Left lobe of liver (tissue), 1 donor: ENCODE measurements around a stretch of chr14.

DNA sequence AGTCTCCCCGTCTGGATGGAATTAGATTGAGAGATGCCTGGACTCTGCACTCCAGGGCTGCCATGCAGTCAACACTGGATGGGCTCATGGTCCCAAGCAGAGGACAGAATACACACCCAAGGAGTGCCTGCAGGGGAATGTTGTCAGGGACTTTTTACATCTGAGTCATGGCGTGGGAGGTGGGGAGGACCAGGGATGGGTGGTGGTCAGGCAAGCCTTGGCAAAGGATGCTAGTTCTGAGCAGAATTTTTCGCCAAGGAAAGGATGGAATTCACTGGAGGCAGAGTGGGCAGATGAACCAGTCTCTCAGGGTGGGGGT lies 1.6 kb downstream of the BCL2L2 start:
- PRO-cap = no peak

- PRO-cap = no peak
These were observed 2.9 kb downstream of the BCL2L2 start for GRCh38 chr14:23309298-23310160.

GRCh38 chr14:23346601-23347057 lies 6.1 kb downstream of the SLC22A17 start:
- PRO-cap = no peak

DNA sequence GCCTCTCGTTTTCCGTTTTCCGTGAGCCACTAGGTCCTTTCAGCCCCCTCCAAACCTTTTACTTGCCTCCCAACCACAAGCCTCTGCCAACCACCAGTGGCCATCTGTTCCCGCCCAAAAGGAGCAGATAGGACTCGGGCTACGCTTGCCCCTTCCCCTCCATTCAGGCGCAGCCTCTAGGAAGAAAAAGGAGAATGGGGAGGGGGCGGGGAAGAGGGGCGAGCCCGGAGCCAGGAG lies 464 bp downstream of the EFS start:
- PRO-cap = no peak

DNA sequence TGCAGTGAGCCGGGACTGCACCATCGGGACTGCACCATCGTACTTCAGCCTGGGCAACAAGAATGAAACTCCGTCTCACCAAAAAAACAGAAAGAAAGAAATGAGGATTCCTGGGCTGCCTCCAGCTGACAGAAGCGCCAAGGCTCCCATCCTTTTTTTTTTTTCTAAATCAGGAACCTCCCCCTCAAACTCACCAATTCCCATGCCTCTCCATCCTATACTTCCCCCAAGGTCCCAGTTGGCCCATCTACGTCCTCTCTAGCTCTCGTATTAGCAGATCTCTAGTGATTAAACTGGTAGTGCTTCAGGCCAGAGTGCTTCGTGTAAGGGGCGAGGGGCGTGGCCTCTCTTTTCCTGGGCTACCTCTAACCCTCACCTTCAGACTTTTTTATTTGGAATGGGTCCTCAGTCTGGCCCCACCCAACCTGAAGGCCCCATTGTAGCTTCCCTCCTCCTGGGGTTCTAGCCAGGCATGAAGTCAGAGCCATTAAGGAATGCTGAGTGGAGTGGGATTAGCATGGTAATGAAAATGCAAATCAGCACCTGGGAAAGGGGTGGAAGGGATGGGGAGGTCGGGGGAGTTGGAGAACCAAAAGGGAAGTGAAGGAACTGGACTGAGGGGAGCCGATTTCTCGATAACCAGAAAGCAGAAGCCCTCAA lies 14.4 kb downstream of the ZFHX2 start:
- PRO-cap = no peak

GRCh38 chr14:23612677-23613032 lies 23.5 kb upstream of the DHRS2 start:
- PRO-cap = no peak

GRCh38 chr14:23951559-23952238 lies 1.9 kb upstream of the DHRS4 start:
- PRO-cap = unidirectional peak, plus-strand start at chr14:23952030; unidirectional peak, plus-strand start at chr14:23952107

DNA sequence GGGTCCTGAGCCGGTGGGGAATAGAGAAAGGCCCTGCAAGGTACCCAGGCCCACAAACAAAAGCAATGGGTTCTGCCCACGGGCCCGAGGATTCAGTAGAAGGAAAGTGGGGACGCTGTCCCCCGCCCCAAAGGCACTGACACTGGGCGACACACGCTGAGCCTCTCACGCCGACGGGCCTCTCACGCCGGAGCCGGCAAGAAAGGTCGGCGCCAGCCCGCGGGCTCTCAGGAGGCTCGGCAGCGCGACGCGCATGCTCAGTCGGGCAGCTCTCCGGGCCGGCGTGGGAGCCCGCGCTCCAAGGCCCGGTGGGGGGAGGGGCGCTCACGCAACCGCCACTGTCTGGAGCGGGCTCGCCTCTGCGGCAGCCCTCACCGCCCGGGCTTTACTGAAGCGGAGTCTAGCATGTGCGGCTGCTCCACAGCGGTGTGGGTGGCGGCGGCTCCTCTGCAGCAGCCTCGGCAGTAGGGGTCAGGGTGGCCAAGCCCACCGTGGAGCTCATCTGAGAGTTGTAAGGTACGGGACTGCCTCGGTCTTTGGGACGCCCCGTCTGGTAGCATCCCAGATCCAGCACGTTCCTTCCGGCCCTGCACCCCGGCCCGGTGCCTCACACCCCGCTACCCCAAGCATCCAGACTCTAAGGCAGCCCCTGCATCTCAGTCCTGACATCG lies 16.2 kb downstream of the DHRS4 start:
- PRO-cap = no peak

DNA sequence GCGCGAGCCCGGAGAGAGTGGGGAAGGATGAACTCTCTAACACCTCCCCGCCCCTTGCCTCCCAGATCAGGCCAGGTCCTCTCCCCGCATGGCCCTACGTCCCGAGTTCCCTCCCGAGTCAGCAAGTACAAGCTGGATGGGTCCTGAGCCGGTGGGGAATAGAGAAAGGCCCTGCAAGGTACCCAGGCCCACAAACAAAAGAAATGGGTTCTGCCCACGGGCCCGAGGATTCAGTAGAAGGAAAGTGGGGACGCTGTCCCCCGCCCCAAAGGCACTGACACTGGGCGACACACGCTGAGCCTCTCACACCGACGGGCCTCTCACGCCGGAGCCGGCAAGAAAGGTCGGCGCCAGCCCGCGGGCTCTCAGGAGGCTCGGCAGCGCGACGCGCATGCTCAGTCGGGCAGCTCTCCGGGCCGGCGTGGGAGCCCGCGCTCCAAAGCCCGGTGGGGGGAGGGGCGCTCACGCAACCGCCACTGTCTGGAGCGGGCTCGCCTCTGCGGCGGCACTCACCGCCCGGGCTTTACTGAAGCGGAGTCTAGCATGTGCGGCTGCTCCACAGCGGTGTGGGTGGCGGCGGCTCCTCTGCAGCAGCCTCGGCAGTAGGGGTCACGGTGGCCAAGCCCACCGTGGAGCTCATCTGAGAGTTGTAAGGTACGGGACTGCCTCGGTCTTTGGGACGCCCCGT lies 18.0 kb downstream of the DHRS4L2 start:
- PRO-cap = no peak

DNA sequence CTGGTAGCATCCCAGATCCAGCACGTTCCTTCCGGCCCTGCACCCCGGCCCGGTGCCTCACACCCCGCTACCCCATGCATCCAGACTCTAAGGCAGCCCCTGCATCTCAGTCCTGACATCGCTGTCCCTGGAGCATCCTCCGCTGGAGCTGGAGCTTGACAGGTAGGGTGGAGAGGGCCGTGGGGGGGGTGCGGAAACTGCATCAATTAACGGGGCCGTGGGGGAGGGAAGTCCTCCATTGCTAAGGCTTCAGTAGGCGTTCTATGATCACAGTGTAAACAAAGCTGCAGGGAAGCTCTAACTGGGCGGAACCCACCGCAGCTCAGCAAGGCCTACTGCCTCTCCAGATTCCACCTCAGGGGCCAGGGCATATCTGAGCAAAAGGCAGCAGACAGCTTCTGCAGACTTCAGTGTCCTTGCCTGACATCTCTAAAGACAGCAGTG lies 18.6 kb downstream of the DHRS4L2 start:
- PRO-cap = no peak

DNA sequence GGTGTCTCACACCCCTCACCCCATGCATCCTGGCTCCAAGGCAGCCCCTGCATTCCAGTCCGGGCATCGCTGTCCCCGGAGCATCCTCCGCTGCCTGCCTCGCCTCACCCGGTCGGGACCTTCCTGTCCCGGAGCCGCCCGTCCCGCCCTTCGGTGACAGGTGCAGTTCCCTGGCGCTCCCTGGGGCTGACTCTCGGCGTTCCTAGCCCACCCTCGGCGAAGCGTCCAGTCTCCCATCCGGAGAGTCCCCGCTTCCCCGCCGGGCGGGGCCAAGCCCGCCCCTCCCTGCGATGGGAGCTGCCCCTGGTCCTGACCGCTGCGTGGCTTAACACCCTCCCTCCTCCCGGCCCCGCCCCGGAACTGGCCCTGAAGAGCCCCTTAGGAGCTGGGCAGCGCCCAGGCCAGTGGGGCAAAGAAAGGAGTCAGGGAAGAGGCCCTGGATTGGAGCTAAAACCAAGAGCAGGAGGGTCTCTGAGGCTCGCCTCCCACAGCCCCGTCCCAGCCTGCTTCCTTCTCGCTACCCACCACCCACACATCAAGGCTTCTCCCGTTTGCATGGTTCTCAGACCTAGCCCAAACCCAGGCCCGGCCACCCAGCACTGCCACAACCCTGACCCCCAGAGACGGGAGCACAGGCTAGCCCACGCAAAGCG lies 596 bp downstream of the CARMIL3 start:
- PRO-cap = no peak

DNA sequence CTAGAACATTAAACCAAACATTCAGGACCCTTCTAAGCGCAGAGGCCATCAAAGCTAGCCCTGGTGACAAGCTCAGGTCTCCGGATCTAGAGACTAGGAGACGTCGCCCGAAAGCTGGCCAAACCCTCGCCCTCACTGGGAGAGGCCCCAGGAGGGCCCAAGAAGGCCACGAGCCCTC lies 1.0 kb upstream of the DCAF11 start:
- PRO-cap = no peak

DNA sequence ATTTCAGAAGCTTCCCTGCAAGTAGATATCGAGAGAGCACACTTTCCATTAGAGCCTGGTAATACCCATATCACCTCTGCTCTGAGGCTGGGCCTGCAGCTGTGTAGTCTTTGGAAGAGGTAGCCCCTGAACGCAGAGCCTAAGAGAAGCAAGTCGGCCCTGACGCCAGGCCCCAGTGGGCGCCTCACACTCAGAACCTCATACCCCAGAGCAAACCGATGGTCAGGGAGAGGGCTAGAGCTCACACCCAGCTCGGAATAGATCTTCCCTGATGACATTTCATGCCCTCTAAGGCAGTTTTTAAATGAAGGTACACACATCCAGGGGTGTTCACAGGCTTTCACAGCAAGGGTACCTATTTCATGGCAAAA lies 6.2 kb upstream of the FITM1 start:
- PRO-cap = unidirectional peak, plus-strand start at position 217 of the sequence

DNA sequence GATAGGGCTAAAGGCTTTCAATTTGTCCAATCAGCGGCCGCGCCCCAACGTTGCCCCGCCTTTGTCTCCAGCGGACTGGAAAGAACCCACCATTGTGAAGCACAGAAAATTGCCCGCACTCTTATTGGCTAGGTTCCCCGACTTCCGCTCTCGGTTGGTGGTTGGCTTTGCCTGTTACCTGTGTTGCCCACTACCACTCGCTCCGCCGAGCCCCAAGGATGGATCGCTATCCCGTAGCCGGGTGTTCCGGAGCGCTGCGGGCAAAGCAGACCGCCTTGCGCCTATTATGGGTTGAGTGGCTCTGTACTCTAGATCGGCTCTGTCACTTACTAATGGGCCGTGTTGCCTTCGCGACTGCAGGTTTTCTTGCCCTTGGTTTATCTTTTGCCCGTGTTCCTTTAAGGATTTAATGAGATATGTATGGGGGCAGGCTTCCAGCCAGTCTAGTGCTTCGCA lies 307 bp upstream of the EMC9 start:
- PRO-cap = bidirectional peak, plus-strand start at position 193 of the sequence, minus-strand start outside the sequence

DNA sequence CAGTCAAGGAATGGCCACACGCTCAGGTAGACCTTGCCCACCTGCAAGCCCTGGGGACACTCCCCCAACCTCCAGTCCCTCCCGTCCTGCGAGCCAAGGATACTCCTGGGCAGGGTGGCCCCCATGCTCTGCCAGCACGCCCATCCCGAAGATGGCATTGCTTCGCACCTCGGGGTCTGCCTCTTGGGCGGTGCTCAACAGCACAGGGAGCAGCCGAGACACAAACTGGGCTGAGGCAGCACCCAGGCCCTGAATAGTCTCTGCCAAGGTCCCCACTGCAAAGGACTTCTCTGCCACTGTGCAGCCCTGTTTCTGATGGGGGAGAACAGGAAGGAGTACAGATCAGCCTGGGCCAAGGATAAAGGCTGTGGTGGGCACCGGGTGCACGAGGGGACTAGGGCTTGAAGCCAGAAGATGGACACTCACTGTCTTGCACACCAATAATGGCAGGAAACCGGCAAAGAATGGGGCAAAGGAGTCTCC lies 6.7 kb downstream of the IPO4 start:
- PRO-cap = no peak

DNA sequence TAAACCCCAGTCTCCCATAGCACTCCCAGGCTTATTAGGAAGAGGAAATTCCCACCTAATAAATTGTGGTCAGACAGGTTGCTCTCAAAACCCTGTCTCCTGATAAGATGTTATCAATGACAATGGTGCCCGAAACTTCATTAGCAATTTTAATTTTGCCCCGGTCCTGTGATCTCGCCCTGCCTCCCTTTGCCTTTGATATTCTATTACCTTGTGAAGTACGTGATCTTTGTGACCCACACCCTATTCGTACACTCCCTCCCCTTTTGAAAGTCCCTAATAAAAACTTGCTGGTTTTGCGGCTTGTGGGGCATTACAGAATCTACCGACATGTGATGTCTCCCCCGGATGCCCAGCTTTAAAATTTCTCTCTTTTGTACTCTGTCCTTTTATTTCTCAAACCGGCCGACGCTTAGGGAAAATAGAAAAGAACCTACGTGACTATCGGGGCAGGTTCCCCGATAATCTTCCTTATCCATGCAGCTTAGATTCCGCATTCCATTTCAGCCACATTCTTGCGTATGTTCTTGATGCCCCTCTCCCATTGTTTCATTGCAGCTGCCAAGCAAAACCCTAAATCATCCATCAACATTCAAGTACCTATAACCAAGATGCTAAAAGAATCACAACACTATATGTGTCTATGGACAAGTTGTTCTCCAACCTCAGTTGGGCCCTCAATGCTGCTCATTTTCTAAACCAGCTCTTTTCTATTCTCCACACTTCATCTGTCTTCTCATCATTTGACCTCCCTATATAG lies 2.7 kb upstream of the TSSK4 start:
- PRO-cap = no peak

- PRO-cap = no peak
These were observed 4.4 kb downstream of the GMPR2 start for GRCh38 chr14:24236793-24237909.

DNA sequence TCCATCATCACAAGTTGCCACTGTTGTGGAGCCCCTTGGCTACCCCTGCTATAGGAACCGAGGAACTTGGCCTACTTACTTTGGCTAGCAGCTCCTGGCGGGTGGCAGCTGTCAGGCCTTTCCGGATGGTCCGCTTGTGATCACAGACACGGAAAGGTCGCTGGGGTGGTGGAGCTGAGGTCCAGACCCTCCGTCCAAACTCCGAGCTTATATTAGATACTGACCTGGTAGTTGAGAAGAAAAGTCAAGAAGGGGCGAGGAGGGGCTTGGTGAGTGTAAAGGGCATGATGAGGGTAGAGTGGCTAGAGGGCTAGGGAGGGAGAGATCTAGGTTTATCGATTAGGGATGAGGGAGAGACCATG lies 504 bp downstream of the CIDEB start:
- PRO-cap = no peak

GRCh38 chr14:24312162-24312574 lies 866 bp downstream of the LTB4R start:
- PRO-cap = no peak

DNA sequence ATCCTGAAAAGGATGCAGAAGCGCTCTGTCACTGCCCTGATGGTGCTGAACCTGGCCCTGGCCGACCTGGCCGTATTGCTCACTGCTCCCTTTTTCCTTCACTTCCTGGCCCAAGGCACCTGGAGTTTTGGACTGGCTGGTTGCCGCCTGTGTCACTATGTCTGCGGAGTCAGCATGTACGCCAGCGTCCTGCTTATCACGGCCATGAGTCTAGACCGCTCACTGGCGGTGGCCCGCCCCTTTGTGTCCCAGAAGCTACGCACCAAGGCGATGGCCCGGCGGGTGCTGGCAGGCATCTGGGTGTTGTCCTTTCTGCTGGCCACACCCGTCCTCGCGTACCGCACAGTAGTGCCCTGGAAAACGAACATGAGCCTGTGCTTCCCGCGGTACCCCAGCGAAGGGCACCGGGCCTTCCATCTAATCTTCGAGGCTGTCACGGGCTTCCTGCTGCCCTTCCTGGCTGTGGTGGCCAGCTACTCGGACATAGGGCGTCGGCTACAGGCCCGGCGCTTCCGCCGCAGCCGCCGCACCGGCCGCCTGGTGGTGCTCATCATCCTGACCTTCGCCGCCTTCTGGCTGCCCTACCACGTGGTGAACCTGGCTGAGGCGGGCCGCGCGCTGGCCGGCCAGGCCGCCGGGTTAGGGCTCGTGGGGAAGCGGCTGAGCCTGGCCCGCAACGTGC lies 4.6 kb downstream of the LTB4R start:
- PRO-cap = no peak